Peyer's patch (tissue), 4 donors: ENCODE results near the genes ST6GAL1 and RTP2.

DNA sequence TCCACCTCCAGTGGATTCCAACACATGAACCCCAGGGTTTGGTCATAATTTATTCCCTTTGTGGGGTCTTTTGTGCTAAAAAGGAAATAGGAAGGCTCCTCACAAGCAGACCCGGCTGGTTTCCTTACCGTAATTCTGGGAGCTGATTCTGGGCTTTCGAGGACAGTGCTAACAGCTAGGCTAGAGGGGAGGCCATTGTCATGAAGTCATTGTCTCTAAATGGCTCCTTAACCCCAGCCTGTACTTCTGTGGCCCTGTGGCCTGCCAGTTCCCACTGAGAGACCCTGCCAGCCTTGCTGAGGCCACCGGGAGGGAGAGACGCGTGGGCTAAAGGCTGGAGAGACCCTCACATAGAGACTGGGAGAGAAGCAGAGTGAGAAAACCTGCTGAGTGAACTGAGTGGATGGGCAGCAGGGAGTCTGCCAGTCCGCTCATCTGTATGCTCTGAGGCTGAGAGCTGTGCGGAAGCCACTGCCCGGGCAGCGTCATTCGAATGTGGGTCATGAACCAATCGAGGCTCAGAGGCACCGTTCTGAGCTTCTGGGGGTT, 21.1 kb upstream of the DGKG start:
- PRO-cap: no peak
- RAMPAGE, long total RNA, 4 experiments: no peak in any of the 4 experiments

- PRO-cap: no peak
- RAMPAGE, long total RNA, 4 experiments: no peak in any of the 4 experiments
Observed at GRCh38 chr3:186534227-186534852, 9.8 kb downstream of the CRYGS start.

DNA sequence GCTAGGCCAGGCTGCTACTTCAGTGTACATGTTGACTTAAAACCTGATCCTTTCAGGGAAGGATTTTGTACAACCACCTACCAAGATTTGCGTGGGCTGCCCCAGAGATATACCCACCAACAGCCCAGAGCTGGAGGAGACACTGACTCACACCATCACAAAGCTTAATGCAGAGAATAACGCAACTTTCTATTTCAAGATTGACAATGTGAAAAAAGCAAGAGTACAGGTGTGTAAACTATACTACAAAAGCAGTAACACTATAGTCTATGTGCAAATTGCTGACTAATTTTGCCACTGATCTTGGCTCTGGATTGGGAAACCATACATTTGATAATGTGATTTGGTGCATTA, 15.3 kb downstream of the KNG1 start:
- PRO-cap: no peak
- RAMPAGE, long total RNA, 4 experiments: no peak in any of the 4 experiments

GRCh38 chr3:186827375-186827896, 15.1 kb upstream of the ADIPOQ start:
- PRO-cap: bidirectional peak, plus-strand start at chr3:186827619, minus-strand start at chr3:186827537
- RAMPAGE, long total RNA, 4 experiments: no peak in any of the 4 experiments

DNA sequence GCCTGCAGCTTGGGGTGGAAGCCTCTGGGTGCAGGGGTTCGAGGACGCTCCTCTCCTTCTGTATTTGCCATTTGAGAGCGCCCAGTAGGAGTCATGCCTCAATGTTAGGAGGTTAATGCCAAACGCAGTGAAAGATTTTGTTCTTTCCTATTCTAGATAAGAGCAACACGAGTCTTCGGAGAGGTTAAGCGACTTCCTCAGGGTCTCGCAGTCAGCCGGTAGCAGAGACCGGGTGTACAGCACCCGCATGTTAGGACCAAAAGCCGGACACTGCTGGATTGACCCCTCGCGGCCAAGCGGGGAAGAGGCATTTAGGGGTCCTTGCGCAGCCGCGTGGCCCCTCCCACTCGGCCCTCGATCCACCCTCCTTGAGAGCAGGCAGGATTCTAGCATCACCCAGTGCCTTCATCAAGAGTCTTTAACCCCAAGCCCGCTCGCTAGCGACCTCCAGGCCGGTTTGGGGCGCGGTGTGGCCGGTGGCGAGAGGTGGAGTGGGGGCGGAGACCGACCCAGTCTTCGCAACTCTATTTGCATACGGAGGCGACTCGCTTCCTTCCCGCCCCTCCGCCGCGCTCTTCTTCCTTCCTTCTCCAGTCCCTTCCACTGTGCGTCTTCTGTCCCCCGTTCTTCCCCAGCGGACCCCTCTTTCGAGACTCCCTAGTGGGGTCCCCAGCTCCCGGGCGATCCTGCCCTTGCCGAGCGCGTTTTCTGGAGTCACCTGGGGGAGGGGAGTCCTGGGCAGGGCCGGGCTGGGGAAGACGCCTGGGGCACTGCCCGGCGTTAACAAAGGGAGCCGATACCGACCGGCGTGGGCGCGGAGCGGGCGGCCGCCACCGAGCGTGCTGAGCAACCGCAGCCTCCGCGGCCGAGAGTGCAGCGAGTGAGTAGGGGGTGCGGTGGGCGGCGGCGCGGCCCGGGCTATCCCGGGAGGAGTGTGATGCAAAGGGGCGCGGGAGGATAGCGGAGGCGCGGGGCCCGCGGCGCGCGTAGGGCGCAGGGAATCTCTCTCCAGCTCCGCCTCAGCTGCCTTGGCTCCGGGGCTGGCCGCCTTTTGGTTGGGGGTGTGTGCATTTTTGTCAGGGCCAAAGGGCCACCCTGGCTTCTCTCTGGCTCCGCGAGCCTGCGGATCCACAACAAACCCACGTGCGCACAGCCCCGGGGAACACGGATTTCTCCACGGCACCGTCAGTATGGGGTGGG, at the start of gene ST6GAL1:
Gene ST6GAL1 (plus strand): TSS at position 572 of the 1,200 bp plus-strand sequence.
- PRO-cap: bidirectional peak, plus-strand start at position 572 of the sequence, minus-strand start at position 459 of the sequence
- RAMPAGE, long total RNA, 4 experiments: start-site peak on the plus strand in 3 of 4 experiments, centred at positions 617 to 822 of the sequence, 11 to 29 reads per replicate

DNA sequence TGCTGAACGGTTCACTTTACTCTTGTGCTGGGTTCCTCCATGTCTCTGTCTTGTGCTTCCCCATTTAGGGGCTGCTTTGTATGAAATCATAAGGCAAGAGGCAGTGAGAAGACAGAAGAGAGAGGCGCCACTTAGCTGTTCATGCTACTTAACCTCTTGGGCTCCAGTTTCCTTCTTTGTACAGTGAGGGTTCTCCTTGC, 3.5 kb downstream of the ST6GAL1 start:
- PRO-cap: no peak
- RAMPAGE, long total RNA, 4 experiments: no peak in any of the 4 experiments

- PRO-cap: no peak
- RAMPAGE, long total RNA, 4 experiments: no peak in any of the 4 experiments
Observed at GRCh38 chr3:186957638-186958271, 27.4 kb downstream of the ST6GAL1 start.

- PRO-cap: no peak
- RAMPAGE, long total RNA, 4 experiments: no peak in any of the 4 experiments
Observed at GRCh38 chr3:186964892-186965788, 34.8 kb downstream of the ST6GAL1 start.

GRCh38 chr3:186971224-186972064, 41.1 kb downstream of the ST6GAL1 start:
- PRO-cap: no peak
- RAMPAGE, long total RNA, 4 experiments: no peak in any of the 4 experiments

GRCh38 chr3:186974509-186975692, 44.6 kb downstream of the ST6GAL1 start:
- PRO-cap: no peak
- RAMPAGE, long total RNA, 4 experiments: no peak in any of the 4 experiments

DNA sequence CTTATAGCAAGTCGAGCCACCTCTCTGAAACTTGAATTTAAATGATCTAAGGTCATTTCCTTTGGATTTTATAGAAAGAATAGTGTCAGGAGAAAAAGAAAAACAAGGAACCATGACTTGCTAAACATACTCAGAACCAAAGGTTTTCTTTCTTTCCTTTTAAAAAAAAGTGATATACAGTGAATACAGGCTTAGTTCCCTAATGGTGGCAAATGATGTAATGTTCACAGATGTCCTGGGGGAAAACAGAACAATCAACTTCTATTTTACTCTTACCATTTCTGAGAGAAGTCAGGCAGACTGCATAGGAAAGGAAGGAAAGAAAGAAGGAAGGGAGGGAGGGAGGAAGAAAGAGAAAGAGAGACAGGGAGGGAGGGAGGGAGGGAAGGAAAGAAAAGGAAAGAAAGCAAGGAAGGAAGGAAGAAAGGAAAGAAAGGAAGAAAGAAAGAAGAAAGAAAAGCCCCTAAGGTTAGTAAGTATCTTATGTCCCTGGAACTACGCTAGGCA, 56.5 kb downstream of the ST6GAL1 start:
- PRO-cap: no peak
- RAMPAGE, long total RNA, 4 experiments: no peak in any of the 4 experiments

DNA sequence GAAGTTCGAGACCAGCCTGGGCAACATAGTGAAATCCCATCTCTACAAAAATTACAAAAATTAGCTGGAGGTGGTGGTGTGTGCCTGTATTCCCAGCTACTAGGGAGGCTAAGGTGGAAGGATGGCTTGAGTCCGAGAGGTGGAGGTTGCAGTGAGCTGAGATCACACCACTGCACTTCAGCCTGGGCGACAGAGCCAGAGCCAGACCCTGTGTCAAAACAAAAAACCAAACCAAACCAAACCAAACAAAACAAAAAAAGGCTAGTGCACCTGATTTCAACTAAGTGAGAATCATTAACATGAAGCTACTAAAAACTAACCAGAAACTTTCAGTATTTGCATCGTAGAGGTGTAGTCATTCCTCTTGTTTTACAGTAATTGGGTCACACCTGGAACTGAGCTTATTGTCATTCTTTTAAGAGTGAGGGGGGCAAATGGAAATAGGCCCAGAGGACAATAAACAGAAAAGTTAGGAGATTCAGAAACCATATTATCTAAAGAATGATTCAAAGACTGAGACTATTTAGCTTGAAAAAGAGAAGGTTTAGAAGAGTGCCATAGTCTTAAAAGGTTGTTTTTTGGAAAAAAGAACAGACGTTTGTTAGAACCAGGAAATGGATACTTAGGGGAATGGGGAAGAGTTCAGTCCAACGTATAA, 58.5 kb downstream of the ST6GAL1 start:
- PRO-cap: no peak
- RAMPAGE, long total RNA, 4 experiments: no peak in any of the 4 experiments

DNA sequence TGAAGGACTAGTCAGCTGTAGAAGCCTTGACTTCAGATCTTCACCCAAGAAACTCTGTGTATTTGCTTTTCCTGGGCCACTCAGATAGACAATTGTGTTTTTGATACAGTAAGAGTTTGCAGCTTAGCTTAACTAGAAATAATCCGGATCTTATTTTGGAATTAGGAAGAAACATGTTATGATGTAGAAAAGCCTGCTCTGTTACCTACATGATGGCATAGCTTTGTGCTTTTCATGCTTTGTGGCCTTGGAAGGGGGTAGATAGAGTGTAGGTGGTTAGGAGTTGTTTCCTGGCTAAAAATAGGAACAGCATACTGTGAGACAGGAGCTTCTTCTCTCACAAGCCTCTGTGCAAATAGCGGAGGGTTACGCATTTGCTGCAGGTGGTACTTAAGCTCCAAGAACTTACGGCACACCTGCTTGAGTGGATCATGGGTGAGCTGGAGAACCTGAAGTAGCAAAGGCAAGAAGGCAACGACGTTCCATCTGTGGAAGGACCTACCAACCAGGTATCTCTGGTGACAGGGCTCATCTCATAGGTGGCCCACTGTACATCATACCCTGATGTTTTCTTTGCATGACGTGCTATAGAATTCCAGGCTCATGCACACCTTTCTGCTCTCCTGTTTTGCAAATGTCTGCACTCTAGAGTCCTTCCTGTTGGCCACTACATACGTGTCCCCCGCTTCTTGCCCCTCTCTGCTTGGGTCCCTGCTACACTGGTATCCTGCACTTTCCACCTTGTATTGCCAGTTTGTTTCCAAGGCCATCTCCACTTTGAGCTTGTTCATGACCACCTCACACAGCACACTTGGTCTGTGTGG, 66.1 kb downstream of the ST6GAL1 start:
- PRO-cap: unidirectional peak, plus-strand start at position 419 of the sequence; unidirectional peak, plus-strand start at position 591 of the sequence
- RAMPAGE, long total RNA, 4 experiments: start-site peak on the plus strand in 2 of 4 experiments, centred at positions 379 to 642 of the sequence, 6 to 22 reads per replicate

- PRO-cap: no peak
- RAMPAGE, long total RNA, 4 experiments: start-site peak on the plus strand in 1 of 4 experiments, at chr3:187042920-187043238 at its widest, 5 reads per replicate
Observed at GRCh38 chr3:187042685-187043292, 96.5 kb downstream of the RPL39L start.

DNA sequence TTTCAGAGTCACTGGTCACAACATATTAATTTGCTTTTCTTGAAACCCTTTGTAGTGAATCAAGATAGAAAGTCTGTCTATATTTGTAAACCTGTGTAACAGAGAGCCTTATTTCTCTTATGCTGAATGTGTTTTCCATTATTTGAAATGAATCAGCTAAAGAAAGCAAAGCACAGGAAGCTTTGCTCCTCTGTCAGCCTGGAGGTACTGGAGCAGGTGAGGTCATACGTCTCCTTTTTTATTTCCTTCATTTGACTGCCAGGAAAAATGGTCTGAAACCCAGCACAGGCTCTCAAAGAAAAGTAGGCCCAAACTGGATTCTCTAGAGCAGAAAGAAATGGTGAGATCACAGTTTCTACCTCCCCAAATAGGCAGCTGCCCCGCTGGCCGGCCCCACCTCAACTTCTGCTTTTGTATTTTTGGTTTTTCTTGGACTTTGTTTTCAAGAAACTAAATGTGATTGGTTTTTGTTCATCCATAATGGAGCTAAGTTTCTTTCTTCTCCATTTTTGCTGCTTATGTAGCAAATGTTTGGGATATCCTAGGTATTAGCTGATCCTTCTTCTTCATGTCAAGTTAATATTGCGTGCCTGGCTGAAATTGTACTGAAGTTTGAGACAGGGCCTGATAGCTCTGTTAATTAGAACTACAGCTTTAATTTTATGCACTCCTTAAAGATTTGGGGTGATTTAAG, 95.0 kb downstream of the RPL39L start:
- PRO-cap: no peak
- RAMPAGE, long total RNA, 4 experiments: no peak in any of the 4 experiments

GRCh38 chr3:187072640-187073121, 66.6 kb downstream of the RPL39L start:
- PRO-cap: no peak
- RAMPAGE, long total RNA, 4 experiments: no peak in any of the 4 experiments

- PRO-cap: no peak
- RAMPAGE, long total RNA, 4 experiments: no peak in any of the 4 experiments
Observed at GRCh38 chr3:187104922-187105378, 34.3 kb downstream of the RPL39L start.

- PRO-cap: no peak
- RAMPAGE, long total RNA, 4 experiments: no peak in any of the 4 experiments
Observed at GRCh38 chr3:187702274-187702735, at the start of gene RTP2. TSS of gene RTP2 (minus strand) at chr3:187702557.

DNA sequence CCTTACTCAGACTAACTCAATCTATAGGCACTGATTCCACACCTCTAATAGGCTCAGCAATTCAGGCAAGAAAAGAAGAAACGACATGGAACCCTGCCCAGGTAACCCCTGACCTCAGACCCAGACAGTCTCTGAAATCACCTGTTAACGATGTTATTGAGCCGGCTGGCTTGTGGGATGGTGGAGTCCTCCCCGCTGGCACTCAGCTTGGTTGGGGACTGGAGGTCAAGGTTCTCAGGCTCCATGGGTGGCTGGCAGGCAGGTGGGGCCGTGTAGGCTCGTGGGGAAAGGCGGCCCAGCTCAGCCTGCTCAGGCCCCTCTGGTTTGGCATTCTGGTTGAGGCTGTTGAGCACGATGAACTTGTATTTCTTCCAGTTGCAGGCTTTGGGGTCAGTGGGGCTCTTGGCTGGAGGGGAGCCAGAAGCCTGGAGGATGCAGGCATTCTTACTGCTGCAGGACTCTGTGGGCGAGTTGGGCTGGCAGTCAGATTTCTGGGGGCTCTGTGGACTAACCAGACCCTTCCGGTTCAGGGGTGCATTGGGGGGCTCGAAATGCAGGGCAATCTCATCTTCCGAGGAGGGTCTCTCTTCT, 16.3 kb downstream of the BCL6 start:
- PRO-cap: no peak
- RAMPAGE, long total RNA, 4 experiments: no peak in any of the 4 experiments

DNA sequence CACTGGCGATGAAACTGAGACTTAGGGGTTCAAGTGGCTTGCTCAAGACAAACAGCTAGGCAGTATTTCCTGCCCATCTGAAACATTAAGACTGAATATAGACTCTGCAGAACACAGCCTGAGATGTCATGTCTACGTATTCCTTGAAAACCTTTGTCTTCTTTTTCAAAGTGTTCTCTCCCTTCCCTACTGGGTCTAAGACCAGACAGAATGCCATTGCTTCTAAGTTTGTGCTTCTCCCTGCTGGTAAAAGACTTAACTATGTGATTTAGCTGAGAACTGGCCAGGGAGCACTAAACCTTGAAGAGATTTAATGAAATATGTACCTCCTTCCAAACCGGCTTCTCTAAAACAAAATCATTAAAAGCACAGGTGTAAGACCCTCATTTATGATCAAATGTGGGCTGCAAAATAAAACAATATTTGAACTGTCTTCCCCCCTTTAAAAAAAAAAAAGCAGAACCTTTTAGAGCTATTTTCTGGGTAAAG, 9.8 kb downstream of the BCL6 start:
- PRO-cap: no peak
- RAMPAGE, long total RNA, 4 experiments: no peak in any of the 4 experiments